WTC11 (cell line): ENCODE data around the gene VILL.

- PRO-cap = no peak
These were observed 79.9 kb downstream of the PDCD6IP start for GRCh38 chr3:33878300-33878808.

GRCh38 chr3:35670428-35670900, 31.1 kb downstream of the ARPP21 start:
- PRO-cap = no peak

DNA sequence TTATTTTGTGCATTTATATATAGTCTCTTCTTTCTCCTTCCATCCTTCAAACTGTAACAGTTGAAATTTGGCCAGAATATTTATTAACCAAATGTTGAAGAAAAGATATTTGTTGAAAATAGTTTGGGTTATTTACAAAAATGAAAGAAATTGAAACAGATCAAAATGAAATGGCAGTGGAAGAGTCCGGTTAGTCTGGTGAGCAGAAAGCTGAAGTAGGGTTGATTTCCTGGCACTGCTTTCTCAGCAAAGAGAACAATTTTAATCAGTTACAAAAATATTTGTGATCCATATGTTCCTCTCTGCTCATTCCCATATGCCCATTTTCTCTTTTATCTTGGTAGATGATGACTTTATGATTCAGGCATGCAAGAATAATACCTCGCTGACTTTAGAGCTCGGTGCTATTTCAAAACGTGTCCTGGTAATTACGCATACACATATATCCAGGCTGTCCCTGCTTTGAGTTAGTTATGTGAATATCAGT, 38.4 kb downstream of the ARPP21 start:
- PRO-cap = no peak

- PRO-cap = no peak
These were observed 120.8 kb downstream of the ARPP21 start for GRCh38 chr3:35760010-35760705.

DNA sequence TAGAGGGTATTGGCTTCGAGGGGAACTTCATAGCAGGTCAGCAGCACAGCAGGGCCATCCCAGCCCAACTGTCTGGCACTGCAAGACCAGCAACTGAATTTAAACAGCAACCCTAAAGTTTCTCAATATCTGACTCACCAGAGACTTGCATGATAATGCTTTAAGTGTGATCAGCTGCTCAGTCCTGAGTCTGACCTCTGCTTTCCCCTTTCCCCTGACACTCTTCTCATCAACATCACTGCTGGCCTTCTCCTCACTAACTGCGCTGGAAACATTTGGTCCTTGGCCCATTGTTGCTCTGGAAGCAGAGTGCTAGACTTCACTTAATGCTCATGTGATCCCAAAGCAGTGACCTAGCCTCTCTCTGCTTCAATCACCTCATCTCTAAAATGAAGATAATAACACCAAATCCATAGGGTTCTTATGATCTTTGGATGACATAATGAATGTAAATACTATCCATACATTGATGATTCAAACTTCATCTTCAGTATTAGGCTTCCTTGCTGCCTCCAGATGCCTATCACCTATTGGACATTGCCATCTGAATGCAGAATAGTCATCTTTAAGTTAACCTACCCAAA, 114.6 kb downstream of the STAC start:
- PRO-cap = no peak

DNA sequence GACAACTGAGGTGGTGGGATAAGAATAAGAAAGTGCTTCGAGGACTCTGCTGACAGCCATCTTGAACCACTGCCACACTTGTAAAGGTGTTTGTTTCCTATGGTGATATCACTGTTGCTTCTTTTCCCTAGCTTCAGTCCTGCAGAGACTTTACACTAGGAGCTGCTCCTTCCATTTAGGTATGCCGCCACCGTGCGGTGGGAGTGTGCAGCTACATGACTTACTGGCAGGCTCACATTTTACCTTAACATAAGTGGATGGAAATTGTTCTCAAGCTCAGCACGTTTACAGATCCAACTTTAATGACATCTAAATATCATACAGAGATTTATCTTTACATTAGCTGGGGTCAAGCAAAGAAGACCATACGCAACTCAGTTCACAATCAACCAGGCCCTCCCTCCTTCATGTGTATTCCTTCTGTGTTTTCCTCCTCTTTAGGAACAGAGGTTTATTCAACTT, 13.9 kb upstream of the TRANK1 start:
- PRO-cap = no peak

DNA sequence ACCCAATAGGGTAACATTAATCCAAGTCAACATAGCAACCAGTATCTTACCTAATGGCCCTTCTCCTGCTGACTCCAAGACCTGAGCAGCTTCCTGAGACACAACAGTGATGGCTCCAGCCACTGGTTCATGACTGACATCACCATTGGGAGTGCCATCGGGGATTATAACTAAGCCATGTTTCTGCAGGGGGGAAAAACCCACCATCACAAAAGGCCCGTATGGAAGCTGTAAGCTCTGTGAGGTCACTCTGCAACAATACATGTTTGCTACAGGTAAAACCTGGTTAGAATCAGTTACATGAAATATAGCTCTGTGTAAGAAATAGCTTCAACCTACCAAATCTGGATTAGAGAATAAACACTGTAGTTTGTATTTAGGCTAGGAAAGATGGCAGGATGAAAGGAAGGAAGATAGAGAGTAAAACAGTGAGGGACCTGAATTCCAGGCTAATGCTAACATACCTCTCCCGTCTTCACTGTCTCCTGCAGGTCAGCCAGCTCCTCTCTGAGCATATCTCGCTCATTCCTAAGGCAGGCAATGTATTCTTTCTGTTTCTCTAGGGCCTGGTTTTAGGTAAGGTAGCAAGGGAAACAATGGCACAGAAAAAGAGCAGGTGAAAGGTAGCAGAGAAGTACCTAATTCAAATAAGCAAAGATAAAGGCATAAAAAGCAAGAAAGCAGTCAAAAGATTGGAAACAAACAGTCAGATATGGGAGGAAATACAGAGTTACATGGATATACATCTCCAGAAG, 72.6 kb downstream of the MLH1 start:
- PRO-cap = no peak

- PRO-cap = no peak
These were observed 27.5 kb downstream of the LRRFIP2 start for GRCh38 chr3:37146915-37147328.

DNA sequence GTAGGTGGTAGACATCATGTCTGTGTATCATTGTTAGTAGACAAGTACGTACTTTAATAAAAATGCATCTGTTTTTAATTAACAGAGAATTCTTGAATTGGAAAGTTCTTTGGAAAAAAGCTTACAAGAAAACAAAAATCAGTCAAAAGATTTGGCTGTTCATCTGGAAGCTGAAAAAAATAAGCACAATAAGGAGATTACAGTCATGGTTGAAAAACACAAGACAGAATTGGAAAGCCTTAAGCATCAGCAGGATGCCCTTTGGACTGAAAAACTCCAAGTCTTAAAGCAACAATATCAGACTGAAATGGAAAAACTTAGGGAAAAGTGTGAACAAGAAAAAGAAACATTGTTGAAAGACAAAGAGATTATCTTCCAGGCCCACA, 80.4 kb downstream of the GOLGA4 start:
- PRO-cap = no peak

DNA sequence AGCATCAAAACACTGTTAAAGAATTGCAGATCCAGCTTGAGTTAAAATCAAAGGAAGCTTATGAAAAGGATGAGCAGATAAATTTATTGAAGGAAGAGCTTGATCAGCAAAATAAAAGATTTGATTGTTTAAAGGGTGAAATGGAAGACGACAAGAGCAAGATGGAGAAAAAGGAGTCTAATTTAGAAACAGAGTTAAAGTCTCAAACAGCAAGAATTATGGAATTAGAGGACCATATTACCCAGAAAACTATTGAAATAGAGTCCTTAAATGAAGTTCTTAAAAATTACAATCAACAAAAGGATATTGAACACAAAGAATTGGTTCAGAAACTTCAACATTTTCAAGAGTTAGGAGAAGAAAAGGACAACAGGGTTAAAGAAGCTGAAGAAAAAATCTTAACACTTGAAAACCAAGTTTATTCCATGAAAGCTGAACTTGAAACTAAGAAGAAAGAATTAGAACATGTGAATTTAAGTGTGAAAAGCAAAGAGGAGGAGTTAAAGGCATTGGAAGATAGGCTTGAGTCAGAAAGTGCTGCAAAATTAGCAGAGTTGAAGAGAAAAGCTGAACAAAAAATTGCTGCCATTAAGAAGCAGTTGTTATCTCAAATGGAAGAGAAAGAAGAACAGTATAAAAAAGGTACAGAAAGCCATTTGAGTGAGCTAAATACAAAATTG, 83.3 kb downstream of the GOLGA4 start:
- PRO-cap = no peak

DNA sequence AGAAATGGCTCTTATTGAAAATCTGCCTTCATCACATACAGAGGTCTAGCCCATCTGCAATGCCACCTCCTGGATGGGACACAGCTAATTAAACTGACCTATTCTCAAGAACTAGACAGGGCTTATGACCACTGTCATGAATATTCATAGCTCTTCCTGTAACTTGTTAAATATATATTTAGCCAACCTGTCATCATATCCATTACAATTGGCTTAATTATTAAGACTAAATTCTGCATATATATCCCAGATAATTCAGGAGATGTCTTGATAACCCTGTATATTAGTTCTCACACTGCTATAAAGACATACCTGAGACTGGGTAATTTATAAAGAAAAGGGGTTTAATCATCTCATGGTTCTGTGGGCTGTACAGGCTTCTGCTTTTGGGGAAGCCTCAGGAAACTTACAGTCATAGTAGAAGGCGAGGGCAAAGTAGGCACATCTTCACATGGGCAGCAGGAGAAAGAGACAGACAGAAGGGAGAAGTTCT, 74.9 kb upstream of the ITGA9 start:
- PRO-cap = no peak

- PRO-cap = no peak
These were observed 34.7 kb upstream of the ITGA9 start for GRCh38 chr3:37417247-37417609.

- PRO-cap = unidirectional peak, minus-strand start at chr3:37545642
These were observed 93.7 kb downstream of the ITGA9 start for GRCh38 chr3:37545586-37546014.

DNA sequence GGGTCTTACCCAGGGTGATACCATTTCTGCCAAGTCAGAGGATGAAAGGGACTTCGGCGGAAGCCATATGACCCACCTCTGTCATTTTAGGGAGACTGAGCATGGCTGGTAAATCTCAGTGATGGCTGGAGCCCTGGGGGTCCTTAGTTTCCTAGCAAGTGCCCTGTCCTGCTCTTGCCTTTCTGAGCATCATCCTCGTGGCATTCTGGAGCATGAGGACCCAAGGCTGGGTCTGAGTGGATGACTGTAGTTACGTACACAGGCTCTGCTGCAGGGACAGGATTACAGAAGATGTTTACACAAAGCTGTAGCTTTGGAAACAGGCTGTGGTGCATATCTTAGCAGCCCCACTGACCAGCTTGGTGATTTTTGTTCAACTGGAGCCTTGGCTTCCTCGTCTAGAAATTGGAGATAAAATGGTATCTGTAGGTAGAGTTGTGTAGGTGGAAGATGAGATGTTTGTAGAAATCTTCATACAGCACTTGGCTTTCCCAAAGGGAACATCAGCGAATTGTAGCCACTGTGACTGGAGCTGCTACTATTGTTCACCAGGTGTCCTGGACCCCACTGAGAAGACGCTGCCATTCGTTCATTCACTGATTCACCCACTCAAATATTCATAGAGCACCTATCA, 136.9 kb downstream of the ITGA9 start:
- PRO-cap = no peak

DNA sequence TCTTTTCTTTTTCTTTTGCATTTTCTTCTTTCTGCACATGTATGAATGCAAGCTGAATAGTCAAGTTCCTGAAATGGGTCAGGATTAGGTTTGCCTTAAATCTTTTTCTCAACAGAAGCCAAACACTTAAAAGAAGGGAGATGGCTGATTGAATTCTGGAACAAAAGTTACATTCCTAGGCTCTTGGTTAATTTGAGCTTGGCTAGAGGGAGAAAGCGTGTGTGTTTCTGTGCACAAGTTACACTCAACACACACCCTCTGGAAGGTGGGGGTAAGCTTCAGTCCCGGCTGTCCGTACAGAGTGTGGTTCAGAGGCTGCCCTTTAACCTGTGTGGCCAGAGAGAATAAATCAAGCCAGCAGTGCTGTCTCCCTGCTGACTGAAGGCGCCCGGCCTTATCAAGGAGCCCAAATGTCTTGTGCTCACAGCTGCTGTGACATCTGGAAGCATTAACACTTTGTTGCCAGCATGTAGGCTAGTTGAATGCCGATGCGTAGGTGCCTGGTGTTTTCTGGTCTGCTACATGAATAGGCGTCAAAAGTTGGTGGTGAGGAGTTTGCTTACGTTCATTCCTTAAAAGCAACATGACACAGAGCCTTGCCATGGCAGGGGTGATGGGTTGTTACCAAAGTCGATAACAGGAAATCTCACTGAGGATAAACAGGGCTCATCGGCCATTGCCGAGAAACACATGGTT, 96.1 kb upstream of the CTDSPL start:
- PRO-cap = no peak

DNA sequence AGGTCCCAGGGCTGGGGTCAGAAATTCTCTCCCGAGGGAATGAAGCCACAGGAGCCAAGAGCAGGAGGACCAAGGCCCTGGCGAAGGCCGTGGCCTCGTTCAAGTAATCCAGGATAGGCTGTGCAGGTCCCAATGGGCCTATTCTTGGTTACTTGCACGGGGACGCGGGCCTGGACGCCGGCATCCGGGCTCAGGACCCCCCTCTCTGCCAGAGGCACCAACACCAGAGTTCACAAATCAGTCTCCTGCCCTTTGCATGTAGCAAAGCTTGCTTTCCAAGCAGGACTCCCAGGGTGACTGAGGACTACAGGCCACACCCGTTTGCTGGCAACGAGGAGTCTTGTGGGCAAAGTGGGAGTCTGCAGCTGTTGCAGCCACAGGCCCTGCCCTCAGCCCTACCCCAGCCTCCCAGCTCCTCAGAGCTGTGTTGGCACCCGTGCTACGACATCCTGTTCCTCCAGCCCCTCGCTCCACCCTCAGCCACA, 21.2 kb upstream of the VILL start:
- PRO-cap = no peak

- PRO-cap = no peak
These were observed at the start of gene VILL for GRCh38 chr3:37990585-37990956. Gene VILL (plus strand): TSS chr3:37990786.

DNA sequence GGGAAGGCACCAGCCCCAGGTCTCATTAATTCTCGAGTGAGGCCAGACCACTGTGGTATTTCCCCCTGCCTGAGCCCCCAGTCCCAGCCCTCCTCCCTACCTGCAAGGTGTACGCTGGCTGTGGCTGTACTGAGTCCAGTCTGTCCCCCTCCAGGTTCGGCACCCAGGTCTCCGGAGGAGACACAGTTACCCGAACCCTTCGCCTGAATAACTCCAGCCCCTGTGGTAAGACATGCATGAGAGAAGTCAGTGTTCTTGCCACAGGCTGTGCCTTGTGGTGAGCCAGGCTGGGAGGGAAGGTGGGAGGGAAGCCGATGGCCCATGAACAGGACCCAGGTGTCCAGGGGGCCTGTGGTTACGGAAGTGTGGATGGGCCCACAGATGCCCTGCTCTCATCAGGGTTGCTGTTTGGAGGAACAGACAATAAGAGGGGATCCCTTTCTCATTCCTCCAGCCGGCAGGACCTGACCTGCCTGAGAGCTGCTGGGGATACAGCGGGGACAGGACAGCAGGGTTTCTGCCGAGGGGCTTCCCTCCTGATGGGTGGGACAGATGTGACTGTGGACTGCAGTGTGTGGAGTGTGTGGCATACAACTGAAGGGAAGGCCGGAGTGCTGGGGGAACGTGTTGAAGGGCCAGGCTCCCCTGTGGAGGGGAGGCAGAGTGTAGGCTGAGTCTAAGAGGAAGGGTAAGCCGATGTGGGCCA, 21.9 kb downstream of the ACAA1 start:
- PRO-cap = no peak

GRCh38 chr3:38116150-38117117, 20.5 kb downstream of the ACAA1 start:
- PRO-cap = no peak

DNA sequence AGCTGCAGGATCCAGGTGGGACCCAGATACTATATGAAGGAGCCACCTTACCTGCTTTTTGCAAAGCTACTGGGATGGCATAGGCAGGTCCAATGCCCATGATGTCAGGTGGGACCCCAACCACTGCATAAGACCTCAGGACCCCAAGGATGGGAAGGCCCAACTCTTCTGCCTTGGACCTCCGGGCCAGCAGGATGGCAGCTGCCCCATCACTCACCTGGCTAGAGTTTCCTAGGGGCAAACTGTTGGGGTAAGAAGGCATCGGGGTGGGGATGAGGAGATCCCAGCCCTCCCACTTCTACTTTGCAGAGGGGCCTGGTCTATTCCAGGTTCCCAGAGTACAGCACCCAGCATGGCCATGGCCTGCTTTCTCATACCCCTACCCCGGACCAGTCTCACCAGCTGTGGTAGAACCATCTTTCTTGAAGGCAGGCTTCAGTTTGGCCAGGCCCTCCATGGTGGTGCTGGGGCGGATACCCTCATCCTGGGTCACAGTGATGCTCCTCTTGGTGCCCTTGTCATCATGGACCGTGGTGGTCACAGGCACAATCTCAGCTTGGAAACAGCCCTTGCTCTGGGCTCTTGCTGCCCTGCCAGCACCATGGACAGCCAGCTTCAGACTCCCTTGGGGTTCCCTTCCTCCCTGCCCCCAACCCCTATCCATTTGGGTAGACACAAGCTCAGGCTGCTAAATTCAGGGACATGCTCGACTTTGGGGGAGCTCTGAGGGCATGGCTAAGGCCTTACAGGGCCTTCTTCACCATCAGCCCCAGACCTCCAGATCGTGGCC, 10.6 kb downstream of the ACAA1 start:
- PRO-cap = no peak